Gastrocnemius medialis (tissue), 3 donors: Measurements from ENCODE around the genes DDR2 and RGS4.

DNA sequence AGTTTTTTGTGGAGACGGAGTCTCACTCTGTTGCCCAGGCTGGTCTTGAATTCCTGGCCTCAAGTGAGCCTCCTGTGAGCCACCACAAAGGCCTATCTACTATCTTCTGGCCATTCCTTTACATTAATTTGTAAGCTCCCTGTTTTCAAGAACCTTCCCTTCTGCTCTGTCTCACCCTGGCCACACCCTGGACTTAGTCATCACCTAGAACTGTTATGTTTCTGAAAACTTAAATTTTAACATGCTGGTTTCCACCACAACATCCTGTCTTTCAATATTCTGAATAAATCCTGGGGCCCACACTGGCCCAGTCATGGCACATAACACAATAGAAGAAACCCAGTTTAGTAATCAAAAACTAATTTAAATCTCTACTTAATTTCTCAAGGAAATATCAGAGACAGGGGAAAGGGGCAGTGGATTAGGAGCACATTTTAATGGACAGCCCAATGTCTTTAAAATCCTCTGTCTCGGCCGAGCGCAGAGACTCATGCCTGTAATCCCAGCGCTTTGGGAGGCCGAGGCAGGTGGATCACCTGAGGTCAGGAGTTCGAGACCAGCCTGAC is 5.0 kb upstream of the B4GALT3 start:
- PRO-cap = no peak
- RAMPAGE, long total RNA, 3 experiments = no peak in any of the 3 experiments

- PRO-cap = no peak
- RAMPAGE, long total RNA, 3 experiments = no peak in any of the 3 experiments
Measured at GRCh38 chr1:161222133-161222830, 1.1 kb downstream of the APOA2 start.

DNA sequence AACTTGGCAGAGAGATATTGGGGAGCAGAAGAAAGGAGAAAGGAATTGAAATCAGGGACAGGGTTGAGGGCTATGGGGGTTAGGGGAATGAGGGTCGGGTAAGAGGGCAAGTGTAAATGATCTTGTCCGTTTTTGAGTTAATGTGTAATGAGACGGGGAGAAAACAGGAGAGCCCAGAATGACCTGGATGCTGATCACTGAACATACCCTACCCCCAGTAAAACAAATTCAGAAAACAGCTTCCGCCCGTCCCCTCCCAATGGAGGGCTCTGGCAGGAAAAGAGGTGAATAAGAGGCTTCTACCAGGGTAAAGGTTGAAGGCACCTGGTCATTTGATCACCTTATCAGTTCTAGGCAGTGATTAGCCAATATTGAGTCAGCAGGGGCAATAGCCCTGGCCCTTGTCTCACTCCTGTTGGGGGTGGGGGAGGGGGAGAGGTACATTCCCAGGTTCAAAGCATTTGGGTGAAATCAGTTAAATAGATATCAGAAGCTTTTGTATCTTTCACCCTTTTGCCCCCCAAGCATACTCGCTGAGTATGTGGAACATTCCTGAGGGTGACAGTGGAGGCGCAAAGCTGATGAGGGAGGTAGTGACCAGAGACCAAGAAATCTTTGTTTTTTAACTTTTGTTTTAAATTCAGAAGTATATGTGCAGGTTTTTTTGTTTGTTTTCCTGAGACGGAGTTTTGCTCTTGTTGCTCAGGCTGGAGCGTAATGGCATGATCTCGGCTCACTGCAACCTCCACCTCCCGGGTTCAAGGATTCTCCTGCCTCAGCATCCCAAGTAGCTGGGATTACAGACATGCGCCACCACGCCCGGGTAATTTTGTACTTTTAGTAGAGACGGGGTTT is 847 bp upstream of the APOA2 start:
- PRO-cap = no peak
- RAMPAGE, long total RNA, 3 experiments = no peak in any of the 3 experiments

- PRO-cap = bidirectional peak, plus-strand start at chr1:161226051, minus-strand start at chr1:161225743
- RAMPAGE, long total RNA, 3 experiments = no peak in any of the 3 experiments
Measured at GRCh38 chr1:161225543-161225827, 375 bp upstream of the TOMM40L start.

DNA sequence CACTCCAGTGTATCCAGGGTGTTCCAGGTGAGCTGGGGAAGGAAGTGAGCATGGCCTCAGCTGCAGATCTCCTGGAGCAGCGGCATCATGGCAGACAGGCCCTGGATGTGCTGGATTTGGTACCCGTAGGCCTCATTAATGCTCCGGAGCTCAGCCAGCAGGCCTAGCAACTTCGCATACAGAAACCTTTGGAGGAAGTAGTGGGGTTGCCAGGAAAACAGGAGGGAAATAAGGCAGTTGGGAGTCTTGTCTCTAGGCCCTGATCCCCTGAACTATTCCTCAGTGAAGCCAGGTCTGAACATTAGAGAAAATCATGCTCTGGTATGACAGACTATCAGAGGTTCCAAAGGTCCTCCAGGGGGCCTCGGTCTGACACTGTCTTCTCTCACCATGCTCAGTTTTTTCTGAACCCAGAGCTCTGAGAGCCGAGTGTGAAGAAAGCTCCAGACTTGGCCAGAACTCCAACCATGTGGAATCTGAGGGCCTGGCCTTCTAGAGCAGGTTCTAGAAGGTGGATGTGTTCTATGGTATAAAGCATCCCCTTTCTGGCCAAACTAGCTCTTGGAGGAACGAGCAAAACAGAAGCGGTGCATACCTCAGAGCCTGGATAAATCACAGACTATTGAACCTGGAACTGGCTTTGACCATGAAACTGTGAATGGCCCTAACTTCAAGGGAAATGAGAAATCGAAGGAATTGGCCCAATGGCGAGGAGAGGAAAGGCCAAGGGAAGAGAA is 4.0 kb downstream of the TOMM40L start:
- PRO-cap = no peak
- RAMPAGE, long total RNA, 3 experiments = no peak in any of the 3 experiments

GRCh38 chr1:161308026-161308546 is 1.7 kb downstream of the MPZ start:
- PRO-cap = no peak
- RAMPAGE, long total RNA, 3 experiments = no peak in any of the 3 experiments

DNA sequence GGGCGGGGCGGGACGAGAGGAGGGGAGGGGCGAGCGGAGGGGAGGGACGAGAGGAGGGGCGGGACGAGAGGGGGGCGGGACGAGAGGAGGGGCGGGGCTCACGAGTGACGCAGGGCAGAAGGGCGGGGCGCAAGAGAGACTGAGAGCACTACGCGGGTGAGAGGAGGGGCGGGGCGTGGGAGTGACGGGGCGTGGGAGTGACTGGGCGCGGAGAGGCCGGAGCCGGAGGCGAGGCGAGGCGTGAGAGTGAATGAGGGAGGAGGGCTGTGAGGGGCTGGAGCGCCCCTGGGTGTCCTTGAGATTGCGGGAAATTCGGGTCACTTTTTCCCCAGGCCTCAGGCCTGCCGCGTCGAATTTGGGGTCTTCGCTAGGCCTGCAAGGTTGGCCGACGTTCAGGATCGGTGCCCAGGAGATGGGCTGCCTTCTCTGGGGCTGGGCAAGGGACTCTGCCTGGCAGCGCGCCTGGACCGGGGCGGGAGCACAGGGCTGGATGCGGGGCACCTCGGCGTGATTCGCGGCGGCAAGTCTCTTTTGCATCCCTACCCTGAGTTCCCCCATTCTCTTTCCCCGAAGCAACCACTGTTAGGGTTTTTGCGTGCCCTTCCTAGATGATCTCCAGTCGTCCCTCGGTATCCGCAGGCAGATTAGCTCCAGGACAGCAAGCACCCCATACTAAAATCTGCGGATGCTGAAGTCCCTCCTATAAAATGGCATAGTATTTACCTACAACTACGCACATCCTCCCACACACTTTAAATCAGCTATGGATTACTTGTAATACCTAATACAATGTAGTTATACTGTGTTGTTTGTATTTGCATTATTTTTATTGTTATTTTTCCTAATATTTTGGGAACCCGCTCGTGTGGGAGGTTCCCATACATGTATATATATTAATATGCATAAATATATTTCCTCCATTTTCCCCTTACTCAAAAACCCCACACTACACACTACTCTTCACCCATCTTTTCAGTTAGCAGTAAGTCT is 22.7 kb upstream of the CFAP126 start:
- PRO-cap = bidirectional peak, plus-strand start at position 176 of the sequence, minus-strand start outside the sequence
- RAMPAGE, long total RNA, 3 experiments = no peak in any of the 3 experiments

DNA sequence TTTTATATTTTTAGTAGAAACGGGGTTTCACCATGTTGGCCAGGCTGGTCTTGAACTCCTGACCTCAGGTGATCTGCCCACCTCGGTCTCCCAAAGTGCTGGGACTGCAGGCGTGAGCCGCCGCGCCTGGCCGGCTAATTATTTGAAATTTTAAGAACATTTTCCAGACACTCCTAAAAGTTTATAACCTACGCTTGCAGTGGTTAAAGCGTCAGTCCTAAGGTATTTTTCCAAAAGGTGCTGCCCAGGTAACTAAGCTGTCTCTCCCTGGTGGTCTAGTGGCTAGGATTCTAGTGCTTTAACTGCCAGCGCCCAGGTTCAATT is 52.9 kb upstream of the CFAP126 start:
- PRO-cap = no peak
- RAMPAGE, long total RNA, 3 experiments = no peak in any of the 3 experiments

DNA sequence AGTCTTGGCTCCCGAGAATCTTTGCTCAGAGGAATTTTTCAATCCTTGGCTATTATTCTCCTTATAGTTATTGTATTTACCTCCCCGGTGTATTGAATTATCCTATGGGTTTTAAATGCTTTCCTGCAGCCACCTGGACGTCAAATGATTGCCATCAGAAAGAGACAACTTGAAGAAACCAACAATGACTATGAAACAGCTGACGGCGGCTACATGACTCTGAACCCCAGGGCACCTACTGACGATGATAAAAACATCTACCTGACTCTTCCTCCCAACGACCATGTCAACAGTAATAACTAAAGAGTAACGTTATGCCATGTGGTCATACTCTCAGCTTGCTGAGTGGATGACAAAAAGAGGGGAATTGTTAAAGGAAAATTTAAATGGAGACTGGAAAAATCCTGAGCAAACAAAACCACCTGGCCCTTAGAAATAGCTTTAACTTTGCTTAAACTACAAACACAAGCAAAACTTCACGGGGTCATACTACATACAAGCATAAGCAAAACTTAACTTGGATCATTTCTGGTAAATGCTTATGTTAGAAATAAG is 6.4 kb upstream of the HSPA6 start:
- PRO-cap = no peak
- RAMPAGE, long total RNA, 3 experiments = no peak in any of the 3 experiments

GRCh38 chr1:161727376-161727877 is 6.1 kb downstream of the FCRLB start:
- PRO-cap = unidirectional peak, plus-strand start at chr1:161727400
- RAMPAGE, long total RNA, 3 experiments = no peak in any of the 3 experiments

DNA sequence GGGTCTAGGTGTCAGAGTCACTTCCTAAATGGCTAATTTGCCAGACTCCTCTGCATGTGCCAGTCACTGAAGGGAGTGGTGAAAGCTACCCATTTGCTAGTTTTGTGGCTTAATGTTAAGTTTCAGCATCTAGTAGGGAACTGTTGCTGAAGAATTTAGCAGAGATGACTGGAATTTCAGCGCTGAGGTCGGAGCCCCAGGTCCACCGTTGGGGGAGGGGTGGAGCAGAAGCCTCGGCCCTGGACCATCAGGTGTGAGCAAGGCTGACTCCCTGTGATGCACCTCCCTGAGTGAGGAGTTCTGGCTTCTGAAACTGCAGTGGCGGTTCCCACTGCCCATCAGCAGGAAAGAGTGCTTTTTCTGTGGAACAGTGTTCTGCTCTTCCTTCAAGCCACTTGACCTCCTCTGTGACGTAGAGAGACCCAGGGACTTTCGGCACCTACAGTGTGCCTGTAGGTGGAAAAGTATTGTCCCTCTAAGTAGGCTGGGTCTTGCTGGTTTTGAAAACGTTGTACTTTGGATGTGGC is 1.3 kb downstream of the NOS1AP start:
- PRO-cap = no peak
- RAMPAGE, long total RNA, 3 experiments = no peak in any of the 3 experiments

DNA sequence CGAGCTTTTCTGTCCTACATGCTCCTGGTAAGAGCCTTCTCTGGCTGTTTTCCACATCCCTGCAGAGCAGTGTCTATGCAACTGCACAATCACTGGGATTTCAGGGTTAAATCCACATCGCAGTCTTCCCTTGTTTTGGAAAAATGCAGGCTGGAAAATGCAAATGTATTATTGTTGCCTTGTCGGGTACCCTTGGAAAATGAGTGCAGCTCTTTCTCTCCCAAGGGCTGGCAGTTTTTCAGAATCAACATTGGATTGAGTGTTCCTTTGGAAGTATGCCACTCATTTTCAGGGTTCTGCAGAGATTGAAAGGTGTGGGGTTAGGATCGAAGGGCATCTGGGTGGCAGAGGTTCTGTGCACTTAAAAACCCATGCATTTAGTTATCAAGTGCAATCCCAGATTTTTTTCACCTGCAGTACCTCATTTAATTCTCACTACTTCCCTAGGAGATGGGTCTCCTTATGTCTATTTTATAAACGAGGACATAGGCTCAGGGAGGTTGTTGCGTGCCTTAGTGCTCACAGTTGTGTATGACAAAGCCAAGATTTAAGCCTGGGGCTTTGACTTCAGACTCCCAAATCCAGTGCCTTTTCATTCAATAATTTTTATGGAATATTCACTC is 3.4 kb downstream of the NOS1AP start:
- PRO-cap = no peak
- RAMPAGE, long total RNA, 3 experiments = no peak in any of the 3 experiments

GRCh38 chr1:162196468-162196919 is 127.0 kb downstream of the NOS1AP start:
- PRO-cap = no peak
- RAMPAGE, long total RNA, 3 experiments = no peak in any of the 3 experiments

- PRO-cap = unidirectional peak, minus-strand start at chr1:162488227; unidirectional peak, minus-strand start at chr1:162488353; unidirectional peak, minus-strand start at chr1:162488398
- RAMPAGE, long total RNA, 3 experiments = start-site peak on the minus strand in 1 of 3 experiments, at chr1:162488221-162488240 at its widest, 201 reads per replicate
Measured at GRCh38 chr1:162488050-162488644, 9.5 kb upstream of the UHMK1 start.

DNA sequence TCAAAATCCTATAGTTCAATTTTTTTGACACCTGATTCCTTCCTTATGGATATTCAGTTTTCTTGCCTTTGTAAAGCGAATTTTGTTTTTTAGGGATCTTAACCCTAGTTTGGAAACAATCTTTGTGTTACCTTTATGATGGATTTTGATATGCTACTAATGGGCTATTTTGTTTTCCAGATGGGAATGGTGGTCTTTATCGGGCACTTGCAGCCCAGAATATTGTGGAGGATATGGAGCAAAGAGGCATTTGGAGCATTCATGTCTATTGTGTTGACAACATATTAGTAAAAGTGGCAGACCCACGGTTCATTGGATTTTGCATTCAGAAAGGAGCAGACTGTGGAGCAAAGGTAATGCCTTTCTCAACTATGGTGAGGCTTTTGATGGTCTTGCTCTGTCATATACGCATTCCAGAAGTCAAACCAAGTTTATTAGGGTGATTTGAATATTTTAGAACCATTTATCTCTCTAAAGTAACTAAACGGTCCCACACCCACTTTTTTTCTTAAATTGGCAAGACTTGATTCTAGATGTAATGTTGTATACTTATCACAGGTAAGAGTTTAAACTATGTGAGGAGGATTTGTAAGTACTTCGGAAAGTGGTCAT is 19.7 kb downstream of the UAP1 start:
- PRO-cap = no peak
- RAMPAGE, long total RNA, 3 experiments = no peak in any of the 3 experiments

DNA sequence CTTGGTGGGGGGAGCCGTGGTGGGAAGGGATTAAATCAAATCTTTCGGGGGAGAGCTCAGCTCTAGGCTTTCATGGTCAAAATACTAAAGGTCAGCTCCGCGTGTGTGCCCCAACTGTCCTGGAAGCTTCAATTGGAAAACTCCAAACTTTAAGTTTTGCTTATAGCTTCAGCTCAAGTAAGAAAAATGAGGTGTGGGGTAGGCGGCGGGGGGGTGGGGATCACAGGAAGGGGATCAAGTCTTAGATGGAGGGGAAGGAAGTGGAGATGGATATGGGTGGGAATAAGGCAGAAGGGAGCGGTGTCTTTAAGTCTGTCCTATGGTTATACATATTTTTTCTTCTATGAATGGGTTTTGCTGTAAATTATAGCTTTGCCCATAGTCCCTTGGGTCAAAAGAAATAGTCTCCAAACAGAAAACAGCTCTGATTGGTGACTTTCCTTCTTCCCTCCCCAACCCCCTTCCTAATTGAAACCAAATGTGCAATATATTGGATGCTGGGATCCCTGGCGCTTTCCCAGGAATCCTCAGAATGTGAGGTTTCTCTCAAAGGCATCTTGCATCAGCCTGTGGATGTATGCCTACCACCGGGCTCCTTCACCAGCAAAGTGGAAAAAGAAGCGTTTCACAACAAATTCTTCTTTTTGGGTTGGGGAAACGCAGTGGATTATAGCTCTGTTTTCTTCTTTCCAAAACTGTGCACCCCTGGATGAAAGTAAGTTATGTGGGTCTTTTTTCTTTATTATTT is at the start of gene DDR2:
DDR2 (plus strand) TSS at position 548 of the 748 bp plus-strand sequence.
- PRO-cap = no peak
- RAMPAGE, long total RNA, 3 experiments = start-site peak on the plus strand in 1 of 3 experiments, centred at positions 548 to 655 of the sequence, 19 to 25 reads per replicate

DNA sequence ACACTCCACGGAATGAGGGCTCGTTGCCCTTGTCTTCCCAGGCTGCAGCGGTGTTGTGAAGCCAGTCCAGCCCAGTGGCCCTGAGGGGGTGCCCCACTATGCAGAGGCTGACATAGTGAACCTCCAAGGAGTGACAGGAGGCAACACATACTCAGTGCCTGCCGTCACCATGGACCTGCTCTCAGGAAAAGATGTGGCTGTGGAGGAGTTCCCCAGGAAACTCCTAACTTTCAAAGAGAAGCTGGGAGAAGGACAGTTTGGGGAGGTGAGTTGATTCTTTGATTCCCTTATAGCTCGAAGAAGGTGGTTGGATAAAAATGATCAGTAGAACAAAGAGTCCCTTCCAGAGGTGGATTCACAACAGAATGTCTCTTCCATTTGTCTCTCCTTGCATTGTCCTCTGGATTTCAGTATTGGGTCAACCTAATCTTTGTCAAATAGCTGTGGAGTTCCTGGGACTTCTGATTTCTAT is 18.5 kb upstream of the HSD17B7 start:
- PRO-cap = no peak
- RAMPAGE, long total RNA, 3 experiments = no peak in any of the 3 experiments

DNA sequence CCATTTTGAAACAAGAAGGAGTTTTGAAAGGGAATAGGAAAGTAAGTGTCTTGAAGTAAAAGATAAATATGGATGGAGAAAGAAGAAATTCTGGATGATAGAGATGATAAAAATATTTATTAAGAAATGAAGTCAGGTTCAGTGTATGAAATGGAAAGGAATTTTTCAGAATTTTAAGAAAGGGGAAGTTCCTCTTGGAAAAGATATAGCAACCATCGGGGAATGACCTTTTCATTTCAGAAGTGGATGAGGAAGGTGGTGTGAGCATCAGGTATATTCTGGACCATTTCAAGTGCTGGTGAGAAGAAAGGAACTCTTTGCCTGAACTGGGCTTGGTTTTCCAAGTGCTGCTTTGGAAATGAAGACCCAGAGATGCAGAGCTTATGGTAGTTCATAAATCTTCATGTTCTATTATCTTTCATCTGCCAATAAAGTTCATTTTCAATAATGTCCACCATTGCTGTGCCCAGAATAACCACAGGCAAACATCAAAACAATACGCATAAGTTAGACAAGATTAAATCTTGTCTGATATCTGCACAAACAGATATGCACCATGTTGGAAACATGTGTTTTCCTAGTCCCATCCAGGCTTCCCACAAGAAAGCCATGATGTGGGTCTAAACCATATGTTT is 6.8 kb upstream of the HSD17B7 start:
- PRO-cap = no peak
- RAMPAGE, long total RNA, 3 experiments = no peak in any of the 3 experiments

DNA sequence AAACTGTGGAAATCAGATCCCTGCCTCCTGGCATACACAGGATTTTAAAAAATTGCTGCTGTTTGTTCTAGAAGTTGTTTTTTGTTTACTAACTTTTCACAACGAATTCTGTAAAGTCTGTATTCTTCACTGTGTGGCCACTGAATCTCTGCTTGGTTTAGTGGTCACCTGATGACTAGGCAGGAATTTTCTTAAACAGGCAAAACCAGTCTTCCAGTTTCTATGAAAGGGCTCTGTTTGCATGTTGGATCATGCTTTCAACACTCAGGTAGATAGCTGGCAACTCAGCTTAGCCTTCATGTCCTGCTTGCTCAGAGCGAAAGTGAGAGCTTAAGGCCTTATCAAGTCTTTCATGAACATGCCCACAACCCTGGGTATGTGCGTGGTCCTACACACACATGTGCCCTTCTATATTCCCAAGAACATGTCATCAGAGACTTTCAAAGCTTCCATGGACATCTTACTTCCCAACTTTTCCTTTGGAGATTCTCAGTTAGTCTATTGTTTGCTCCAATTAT is 52.4 kb upstream of the CCDC190 start:
- PRO-cap = no peak
- RAMPAGE, long total RNA, 3 experiments = no peak in any of the 3 experiments

DNA sequence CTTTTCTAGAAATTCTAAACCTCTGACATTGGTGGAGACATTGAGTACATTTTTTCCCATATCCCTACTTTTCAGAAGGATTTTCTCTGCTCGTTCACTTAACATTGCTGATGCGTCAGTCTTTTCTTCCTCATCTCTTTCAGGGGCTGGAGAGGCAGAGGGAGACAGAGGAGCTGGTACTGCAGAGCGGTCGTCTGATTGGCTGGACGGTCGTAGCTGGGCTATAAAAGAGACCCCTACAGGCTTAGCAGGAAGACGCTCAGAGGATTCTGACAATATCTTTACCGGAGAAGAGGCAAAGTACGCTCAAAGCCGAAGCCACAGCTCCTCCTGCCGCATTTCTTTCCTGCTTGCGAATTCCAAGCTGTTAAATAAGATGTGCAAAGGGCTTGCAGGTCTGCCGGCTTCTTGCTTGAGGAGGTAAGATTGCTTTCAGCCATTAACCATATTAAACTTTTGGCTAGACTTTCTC is at the start of gene RGS4:
RGS4 (plus strand) TSS at position 253 of the 472 bp plus-strand sequence.
- PRO-cap = no peak
- RAMPAGE, long total RNA, 3 experiments = no peak in any of the 3 experiments